Uterus (tissue), 7 donors: ENCODE results near the genes SELENOP, HMGCS1 and FGF10.

- PRO-cap, 4 experiments, result no peak in any of the 4 experiments
- RAMPAGE, long total RNA, 2 experiments, result no peak in any of the 2 experiments
- RRBS, result no CpG with 5 or more reads among the region's 8 CpGs
Observed at GRCh38 chr5:42800735-42801332, 10.9 kb downstream of the SELENOP start.

DNA sequence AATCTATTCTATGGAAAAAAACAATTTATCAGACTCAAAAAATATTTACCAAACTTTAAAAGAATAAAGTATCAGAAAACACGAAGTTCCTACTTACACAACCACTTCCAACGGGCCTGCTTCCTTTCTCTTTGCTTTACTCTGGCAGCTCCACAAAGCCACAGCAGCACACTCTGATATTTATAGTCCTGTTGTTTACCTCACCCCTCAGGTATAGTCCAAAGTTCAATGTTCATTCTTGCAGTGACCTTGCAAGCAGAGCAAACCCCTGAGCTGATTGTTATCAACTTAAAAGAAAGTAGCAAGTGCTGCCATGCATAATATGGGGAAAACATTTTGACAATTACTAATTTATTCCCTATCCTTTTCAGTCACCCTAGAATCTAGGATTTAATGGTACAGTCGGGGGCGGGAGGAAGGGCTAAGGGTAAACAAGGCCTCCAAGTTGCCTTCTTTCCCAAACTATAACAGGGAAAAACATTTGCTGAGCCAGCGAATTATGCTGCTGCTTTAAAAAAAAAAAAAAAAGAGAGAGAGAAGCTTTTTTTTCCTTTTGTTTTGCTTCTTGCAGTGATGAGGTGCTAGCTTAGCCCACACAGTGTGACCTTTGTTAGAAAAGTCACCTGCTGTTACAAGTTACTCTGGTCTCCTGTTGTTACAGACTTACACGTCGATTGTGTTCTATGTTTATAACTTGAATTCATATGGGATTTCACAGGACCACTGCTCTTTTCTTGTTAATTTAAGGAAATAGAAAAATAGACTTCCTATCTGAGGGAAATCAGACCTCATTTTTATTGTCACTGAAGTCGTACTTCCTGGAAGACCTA is at the start of gene SELENOP:
TSS of gene SELENOP (minus strand) at position 154 of the 830 bp plus-strand sequence.
- PRO-cap, 4 experiments, result peak in 4 of 4 experiments; most common plus-strand start position 460 of the sequence (in 2); most common minus-strand start position 154 of the sequence (in 4)
- RAMPAGE, long total RNA, 2 experiments, result start-site peak on the minus strand in 2 of 2 experiments, centred at positions 140 to 143 of the sequence, 47 to 6,966 reads per replicate
- RRBS, result no CpG with 5 or more reads among the region's 8 CpGs

DNA sequence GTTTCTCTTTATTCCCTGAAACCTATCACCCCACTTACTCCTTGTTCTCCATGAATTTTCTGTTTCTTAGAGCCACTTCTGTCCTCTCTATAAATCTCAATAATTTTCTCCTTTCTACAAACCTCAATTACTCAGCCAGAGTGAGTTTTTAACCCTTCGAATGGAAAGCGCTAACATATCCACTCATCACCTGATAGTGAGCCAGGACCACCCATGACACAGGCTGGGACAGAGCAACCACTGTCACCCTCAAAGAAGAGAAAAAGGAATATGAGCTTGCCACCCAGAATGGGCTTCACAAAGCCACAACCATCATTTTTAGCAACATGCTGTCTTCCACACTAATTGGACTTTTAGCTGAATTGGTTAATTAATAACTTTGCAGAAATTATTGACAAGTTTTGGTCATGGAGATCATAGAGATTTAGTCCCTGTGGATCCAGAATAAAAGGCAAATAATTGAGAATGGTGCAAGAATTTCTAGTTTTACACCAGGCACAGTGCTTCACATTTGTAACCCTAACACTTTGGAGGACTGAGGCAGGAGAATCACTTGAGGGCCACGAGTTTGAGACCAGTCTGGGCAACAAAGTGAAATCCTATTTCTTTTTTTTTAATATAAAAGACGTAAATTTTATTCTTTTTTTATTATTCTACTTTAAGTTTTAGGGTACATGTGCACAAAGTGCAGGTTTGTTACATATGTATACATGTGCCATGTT is 32.1 kb upstream of the SELENOP start:
- PRO-cap, 4 experiments, result no peak in any of the 4 experiments
- RAMPAGE, long total RNA, 2 experiments, result no peak in any of the 2 experiments
- RRBS, result no CpG with 5 or more reads among the region's 4 CpGs

GRCh38 chr5:42887141-42887684 is 75.5 kb upstream of the SELENOP start:
- PRO-cap, 4 experiments, result no peak in any of the 4 experiments
- RAMPAGE, long total RNA, 2 experiments, result no peak in any of the 2 experiments
- RRBS, result no CpG with 5 or more reads among the region's 6 CpGs

DNA sequence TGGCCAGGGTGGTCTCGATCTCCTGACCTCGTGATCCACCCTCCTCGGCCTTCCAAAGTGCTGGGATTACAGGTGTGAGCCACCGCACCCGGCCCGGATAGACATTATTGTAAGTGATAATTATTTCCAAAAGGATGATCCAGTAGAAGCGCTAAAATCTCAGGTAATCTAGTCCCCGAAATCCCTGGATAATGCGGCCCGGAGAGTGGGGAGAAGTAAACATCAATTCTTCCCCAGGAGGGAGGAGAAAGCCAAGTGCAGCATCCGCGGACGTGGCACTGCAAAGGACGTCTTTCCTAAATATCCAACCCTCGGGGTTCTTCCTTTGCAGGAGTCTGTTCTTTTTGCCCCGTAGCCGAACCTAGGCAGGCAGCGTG is 33.1 kb downstream of the ANXA2R start:
- PRO-cap, 4 experiments, result peak in 2 of 4 experiments; most common plus-strand start position 263 of the sequence (in 2); most common minus-strand start position 274 of the sequence (in 1)
- RAMPAGE, long total RNA, 2 experiments, result no peak in any of the 2 experiments
- RRBS, result 53% methylated on average over 4 of the region's 18 CpGs

DNA sequence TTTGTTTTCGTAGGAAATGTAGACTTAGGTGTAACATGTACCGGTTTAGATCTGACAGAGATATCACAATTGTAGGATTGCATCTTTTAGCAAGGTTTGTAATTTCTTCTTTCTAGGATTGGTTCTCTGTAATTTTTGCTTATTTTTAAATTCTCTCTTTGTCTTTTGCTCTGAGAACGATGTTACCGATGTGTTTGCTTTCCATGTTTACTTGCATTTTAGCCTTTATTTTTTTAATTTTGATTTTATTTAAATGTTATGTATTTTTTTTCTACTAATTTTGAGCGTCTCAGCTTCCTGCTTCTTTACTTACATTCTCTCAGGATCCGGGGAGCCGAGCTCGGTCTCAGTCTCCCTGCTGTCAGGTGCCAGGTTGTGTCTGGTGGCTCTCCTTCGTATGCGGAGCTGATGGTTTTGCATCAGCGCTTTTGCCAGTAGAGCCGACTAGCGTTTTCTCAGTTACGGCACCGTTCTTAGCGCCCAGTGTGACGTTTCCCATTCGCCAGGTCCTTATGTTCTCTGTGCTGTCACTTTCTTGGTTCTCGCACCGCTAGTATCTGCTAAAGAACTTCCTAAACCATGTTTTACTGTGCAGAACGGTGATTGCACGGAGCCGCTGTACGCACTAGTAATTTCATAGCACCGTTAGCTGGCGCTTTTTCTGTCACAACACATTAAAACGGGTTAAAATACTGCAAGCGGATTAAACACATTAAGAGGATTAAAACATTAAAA is 20.7 kb downstream of the ANXA2R start:
- PRO-cap, 4 experiments, result peak in 4 of 4 experiments; most common plus-strand start position 594 of the sequence (in 2); most common minus-strand start position 399 of the sequence (in 4)
- RAMPAGE, long total RNA, 2 experiments, result no peak in any of the 2 experiments
- RRBS, result no CpG with 5 or more reads among the region's 28 CpGs

- PRO-cap, 4 experiments, result peak in 4 of 4 experiments; most common plus-strand start chr5:43041790 (in 1); most common minus-strand start chr5:43041754 (in 4)
- RAMPAGE, long total RNA, 2 experiments, result start-site peak on the plus strand in 1 of 2 experiments, at chr5:43042057-43042138 at its widest, 7 reads per replicate
- RRBS, result 2% methylated on average over 24 of the region's 54 CpGs
Observed at GRCh38 chr5:43041643-43042425, 1.7 kb upstream of the ANXA2R start.

GRCh38 chr5:43065348-43065768 is 25.2 kb upstream of the ANXA2R start:
- PRO-cap, 4 experiments, result peak in 2 of 4 experiments; most common plus-strand start chr5:43065504 (in 1); most common minus-strand start chr5:43065492 (in 1)
- RAMPAGE, long total RNA, 2 experiments, result no peak in any of the 2 experiments
- RRBS, result no CpG with 5 or more reads among the region's 15 CpGs

GRCh38 chr5:43074983-43076160 is 35.3 kb upstream of the ANXA2R start:
- PRO-cap, 4 experiments, result no peak in any of the 4 experiments
- RAMPAGE, long total RNA, 2 experiments, result start-site peak on the plus strand in 1 of 2 experiments, at chr5:43075567-43075664 at its widest, 6 reads per replicate
- RRBS, result no CpG with 5 or more reads among the region's 21 CpGs

- PRO-cap, 4 experiments, result peak in 3 of 4 experiments; most common plus-strand start chr5:43105533 (in 1); most common minus-strand start chr5:43105756 (in 2)
- RAMPAGE, long total RNA, 2 experiments, result no peak in any of the 2 experiments
- RRBS, result no CpG with 5 or more reads among the region's 20 CpGs
Observed at GRCh38 chr5:43105287-43106069, 15.2 kb upstream of the ZNF131 start.

GRCh38 chr5:43287607-43288845 is 25.2 kb downstream of the HMGCS1 start:
- PRO-cap, 4 experiments, result no peak in any of the 4 experiments
- RAMPAGE, long total RNA, 2 experiments, result no peak in any of the 2 experiments
- RRBS, result no CpG with 5 or more reads among the region's 4 CpGs

GRCh38 chr5:43290097-43291278 is 22.7 kb downstream of the HMGCS1 start:
- PRO-cap, 4 experiments, result no peak in any of the 4 experiments
- RAMPAGE, long total RNA, 2 experiments, result no peak in any of the 2 experiments
- RRBS, result no CpG with 5 or more reads among the region's 3 CpGs

- PRO-cap, 4 experiments, result no peak in any of the 4 experiments
- RAMPAGE, long total RNA, 2 experiments, result no peak in any of the 2 experiments
- RRBS, result no CpG with 5 or more reads among the region's 5 CpGs
Observed at GRCh38 chr5:43298462-43299124, 14.6 kb downstream of the HMGCS1 start.

GRCh38 chr5:43312424-43313524 is at the start of gene HMGCS1:
Gene HMGCS1, minus strand, starts transcription at chr5:43313412.
- PRO-cap, 4 experiments, result peak in 4 of 4 experiments; most common minus-strand start chr5:43313467 (in 4)
- RAMPAGE, long total RNA, 2 experiments, result start-site peak on the minus strand in 1 of 2 experiments, at chr5:43313395-43313481 at its widest, 251 reads per replicate
- RRBS, result 1% methylated on average over 9 of the region's 59 CpGs

- PRO-cap, 4 experiments, result peak in 3 of 4 experiments; most common plus-strand start chr5:43396839 (in 1); most common minus-strand start chr5:43396868 (in 2)
- RAMPAGE, long total RNA, 2 experiments, result no peak in any of the 2 experiments
- RRBS, result 2% methylated on average over 9 of the region's 65 CpGs
Observed at GRCh38 chr5:43396544-43397648, 15.3 kb downstream of the CCL28 start.

- PRO-cap, 4 experiments, result no peak in any of the 4 experiments
- RAMPAGE, long total RNA, 2 experiments, result start-site peak on the minus strand in 1 of 2 experiments, at chr5:43535535-43535651 at its widest, 21 reads per replicate
- RRBS, result no CpG with 5 or more reads among the region's 3 CpGs
Observed at GRCh38 chr5:43535301-43535759, 20.4 kb upstream of the C5orf34 start.

DNA sequence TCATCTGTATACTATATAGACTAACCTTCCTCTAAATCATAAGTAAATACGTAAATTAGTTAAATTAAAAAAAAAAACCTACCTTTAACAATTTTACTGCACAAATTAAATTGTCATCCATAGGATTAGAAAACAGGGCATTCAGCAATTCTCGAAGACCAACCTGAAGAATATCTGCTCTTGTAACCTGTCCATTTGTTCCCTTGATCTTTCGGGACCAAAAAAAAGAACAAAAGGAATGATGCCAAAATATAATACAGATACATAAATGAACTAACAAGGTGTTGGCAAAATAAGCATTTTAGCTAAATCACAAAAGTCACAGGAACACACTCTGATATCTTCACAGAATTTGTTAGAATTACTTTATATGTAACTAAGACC is 20.1 kb downstream of the PAIP1 start:
- PRO-cap, 4 experiments, result no peak in any of the 4 experiments
- RAMPAGE, long total RNA, 2 experiments, result start-site peak on the minus strand in 1 of 2 experiments, centred at position 157 of the sequence, 18 reads per replicate
- RRBS, result no CpG with 5 or more reads among the region's 3 CpGs

GRCh38 chr5:43555762-43556529 is 931 bp downstream of the PAIP1 start:
- PRO-cap, 4 experiments, result peak in 4 of 4 experiments; most common plus-strand start chr5:43556495 (in 4); most common minus-strand start chr5:43556360 (in 1)
- RAMPAGE, long total RNA, 2 experiments, result no peak in any of the 2 experiments
- RRBS, result 2% methylated on average over 9 of the region's 37 CpGs

- PRO-cap, 4 experiments, result peak in 4 of 4 experiments; most common plus-strand start chr5:44389208 (in 3); most common minus-strand start chr5:44389698 (in 4)
- RAMPAGE, long total RNA, 2 experiments, result start-site peak on the minus strand in 1 of 2 experiments, at chr5:44389366-44389444 at its widest, 36 reads per replicate
- RRBS, result no CpG with 5 or more reads among the region's 44 CpGs
Observed at GRCh38 chr5:44389097-44390264, at the start of gene FGF10. Gene FGF10, minus strand, starts transcription at chr5:44389420.

GRCh38 chr5:44646015-44646454 is 162.7 kb upstream of the MRPS30 start:
- PRO-cap, 4 experiments, result no peak in any of the 4 experiments
- RAMPAGE, long total RNA, 2 experiments, result no peak in any of the 2 experiments
- RRBS, result no CpG with 5 or more reads among the region's 4 CpGs